Hepatocyte (in vitro differentiated cells and primary cell): ENCODE results near the gene HES1.

GRCh38 chr3:193885687-193886277 lies 250.2 kb upstream of the HES1 start:
- RAMPAGE, long total RNA, result no peak
- RRBS, result no CpG with 5 or more reads among the region's 11 CpGs

DNA sequence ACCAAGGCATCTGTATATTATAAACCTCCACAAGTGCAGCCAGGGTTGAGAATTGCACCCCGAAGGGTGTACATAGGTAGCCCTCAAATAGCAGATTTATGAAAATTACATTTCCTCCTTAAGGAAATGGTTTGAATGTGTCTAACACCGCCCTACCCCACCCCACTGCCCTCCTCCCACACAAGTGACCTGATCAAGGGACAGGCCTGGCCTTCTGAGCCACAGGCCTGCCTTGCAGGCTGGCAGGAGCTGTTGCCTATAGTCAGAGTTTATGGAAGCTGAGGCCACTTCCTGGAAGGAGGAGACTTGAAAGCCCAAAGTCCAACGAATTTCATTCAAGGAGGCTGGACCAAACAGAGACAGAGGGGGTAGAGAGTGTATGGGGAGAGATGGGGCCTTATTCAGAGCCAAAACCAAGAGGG lies 100.6 kb upstream of the HES1 start:
- RAMPAGE, long total RNA, result no peak
- RRBS, result no CpG with 5 or more reads among the region's 3 CpGs

DNA sequence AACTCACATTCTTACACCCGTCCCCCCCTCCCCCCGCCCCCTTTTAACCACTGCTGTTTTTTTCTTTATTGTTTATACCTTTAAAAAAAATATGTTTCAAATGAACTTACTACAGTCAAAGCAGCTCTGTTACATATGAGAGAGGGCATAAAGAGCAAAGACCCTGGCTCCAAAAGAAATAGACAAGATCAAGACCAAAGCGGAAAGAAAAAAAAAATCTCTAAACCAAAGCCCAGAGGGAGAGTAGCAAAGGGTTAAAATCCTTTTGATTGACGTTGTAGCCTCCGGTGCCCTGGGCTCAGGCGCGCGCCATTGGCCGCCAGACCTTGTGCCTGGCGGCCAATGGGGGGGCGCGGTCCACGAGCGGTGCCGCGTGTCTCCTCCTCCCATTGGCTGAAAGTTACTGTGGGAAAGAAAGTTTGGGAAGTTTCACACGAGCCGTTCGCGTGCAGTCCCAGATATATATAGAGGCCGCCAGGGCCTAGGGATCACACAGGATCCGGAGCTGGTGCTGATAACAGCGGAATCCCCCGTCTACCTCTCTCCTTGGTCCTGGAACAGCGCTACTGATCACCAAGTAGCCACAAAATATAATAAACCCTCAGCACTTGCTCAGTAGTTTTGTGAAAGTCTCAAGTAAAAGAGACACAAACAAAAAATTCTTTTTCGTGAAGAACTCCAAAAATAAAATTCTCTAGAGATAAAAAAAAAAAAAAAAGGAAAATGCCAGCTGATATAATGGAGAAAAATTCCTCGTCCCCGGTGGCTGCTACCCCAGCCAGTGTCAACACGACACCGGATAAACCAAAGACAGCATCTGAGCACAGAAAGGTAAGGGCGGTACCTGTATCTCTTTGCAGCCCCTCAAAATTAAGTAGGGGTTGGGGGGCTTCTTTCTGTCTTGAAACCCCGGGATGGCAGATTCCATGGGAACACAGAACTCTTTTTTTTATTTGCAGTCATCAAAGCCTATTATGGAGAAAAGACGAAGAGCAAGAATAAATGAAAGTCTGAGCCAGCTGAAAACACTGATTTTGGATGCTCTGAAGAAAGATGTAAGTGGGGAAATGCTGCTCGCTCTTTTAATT lies at the start of gene HES1:
Gene HES1, plus strand, starts transcription at position 491 of the 1,088 bp plus-strand sequence.
- RAMPAGE, long total RNA, result start-site peak on the plus strand centred at position 493 of the sequence, 7 bp wide, 797 and 459 reads in 2 replicates
- RRBS, result 3% methylated on average over 4 of the region's 34 CpGs

DNA sequence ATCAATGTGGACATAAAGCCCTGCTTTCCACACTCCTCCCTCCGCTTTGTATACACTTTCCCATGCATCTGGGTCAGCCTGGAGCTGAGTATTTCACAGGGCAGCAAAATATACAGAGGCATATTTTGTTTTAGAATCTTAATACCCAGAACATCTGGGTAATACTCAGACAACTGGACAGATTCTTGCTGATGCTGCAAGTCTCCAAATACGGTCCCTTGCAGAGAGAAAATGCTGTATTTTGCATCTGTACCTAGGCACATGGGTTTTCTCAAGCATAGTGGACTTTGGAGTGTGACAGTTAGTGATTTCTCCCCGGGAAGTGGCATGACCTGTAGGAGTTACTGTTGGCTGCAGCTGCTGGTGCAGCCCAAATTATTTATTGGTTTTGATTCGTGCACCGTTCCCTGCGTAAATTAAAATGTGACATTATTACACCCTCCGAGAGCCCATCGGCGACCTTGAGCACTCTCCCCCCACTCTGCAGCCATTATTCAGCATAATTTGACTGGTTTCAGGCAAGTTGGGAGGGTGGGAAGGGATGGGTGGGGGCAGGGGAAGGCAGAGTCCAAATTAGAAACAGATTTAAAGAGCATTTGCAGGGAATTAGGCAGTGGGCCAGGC lies 100.9 kb downstream of the CPN2 start:
- RAMPAGE, long total RNA, result no peak
- RRBS, result no CpG with 5 or more reads among the region's 9 CpGs

DNA sequence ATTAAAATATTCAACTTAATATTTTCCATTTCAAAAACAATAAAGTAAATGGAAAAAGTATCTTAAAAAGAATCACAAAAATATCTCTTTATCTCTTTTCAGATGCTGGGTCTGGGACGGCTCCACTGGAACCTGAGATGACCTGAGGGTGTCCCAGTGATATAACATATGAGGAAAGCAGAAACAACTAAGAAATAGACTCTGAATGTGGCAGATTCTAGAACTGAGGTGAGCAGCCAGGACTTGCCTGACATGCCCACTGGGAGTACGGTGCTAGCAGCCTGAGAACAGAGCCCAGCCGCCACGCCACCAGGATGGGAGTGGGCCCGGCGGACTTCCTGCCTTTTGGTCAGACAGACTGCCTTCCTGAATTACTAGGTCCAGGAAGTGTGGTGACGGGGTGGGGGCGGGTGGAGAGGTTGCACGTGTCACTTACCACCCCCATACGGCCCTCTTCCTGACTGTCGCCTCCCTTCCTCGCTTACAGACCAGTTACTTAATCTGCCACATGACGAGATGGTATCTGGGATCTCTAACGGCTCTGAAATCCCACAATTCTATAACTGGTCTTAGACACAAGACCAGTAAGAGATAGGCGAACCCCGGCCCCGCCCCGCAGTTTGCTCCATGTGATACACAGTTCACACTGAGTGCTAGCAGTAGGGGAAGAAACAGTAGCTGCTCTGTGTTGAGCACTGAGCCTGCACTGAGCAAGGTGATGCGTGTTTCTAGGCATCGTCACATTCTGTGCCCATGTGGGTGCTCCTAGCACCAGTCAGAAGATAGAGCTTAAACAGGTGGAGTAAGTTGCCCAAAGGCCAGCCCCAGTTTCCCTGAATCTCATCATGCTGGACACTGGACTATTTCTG lies 95.8 kb downstream of the CPN2 start:
- RAMPAGE, long total RNA, result no peak
- RRBS, result no CpG with 5 or more reads among the region's 20 CpGs

DNA sequence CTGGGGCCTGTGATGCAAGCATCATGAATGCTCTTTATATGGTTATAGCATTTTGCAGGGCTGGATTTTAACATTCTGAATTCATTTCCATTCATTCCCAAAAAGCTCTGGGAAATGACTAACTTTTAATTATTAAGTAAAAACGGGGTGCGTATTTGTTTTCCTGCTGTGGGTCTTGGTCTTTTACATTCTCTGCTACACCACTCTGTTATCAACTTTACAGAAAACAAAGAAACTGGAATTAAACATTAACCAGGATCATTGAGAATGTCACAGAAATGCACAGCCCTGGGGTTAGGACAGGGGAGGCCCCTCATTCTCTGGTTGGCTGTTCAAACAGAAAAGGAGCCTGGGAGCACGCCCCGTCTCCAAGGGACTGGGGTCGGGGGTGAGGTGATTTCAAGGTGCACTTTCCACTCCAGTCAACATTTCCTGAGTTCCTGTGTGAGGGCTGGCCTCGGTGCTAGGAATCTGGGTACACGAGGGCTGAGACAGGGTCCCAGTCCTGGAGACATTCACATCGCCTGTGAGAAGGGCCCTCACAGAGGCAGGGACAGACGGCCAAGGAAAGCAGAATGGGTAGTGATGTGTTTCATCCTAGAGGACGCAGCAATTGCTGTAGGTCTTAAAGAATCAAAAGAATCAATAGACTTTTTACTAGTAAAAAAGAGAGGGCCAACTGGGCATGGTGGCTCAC lies 30.4 kb downstream of the CPN2 start:
- RAMPAGE, long total RNA, result no peak
- RRBS, result no CpG with 5 or more reads among the region's 10 CpGs

DNA sequence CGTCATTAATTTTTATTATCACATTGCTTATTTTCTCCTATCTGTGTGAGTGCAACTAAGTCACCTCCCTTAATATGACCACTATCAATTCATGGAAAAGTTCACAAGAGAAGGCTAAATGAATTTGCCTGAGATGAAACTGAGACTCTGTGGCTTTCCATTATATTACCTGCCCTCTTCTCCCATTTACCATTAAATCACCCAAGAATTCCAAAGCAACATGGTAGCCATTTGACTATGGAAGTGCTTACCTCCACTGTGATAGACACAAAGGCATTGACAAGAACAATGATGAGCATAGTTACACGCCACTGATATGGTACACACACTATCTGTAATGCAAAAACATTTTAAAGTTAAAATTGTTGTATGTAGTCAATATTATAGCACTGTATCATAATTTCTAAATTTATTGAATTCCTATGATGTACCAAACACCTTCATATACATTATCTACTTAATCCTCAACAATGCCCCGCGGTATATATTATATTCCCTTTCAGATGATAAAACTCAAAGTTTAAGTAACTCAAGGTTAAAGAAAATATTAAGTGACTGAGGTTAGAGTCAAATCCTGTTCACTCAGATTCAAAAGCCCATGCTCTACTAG lies 14.5 kb upstream of the GP5 start:
- RAMPAGE, long total RNA, result no peak
- RRBS, result no CpG with 5 or more reads among the region's 4 CpGs

DNA sequence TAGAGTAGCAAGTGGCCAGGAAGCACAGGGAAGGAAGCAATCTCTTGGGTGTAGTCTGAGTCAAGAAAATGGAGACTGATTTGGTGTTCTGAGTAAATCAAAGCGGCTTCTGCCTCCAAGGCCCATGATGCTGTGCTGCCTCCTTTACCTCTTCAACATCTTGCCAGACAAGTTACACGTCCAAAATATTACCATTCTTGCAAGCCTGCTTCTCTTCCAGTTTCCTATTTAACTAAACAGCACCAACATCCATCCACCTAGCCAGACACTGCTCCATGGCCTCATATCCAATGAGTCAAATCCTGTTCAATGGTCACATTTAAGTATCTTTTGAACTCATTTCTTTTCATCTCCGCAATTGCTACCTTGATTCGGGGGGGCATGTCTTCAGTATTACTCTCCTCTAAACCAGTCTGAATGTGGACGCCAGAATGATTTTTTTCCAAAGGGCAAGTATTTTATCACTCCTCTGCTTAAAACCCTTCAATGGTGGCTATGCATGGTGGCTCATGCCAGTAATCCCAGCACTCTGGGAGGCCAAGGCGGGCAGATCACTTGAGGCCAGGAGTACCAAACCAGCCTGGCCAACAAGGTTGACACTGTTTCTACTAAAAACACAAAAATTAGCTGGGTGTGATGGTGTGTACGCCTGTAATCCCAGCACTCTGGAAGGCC lies 35.1 kb downstream of the ATP13A3 start:
- RAMPAGE, long total RNA, result no peak
- RRBS, result no CpG with 5 or more reads among the region's 7 CpGs

DNA sequence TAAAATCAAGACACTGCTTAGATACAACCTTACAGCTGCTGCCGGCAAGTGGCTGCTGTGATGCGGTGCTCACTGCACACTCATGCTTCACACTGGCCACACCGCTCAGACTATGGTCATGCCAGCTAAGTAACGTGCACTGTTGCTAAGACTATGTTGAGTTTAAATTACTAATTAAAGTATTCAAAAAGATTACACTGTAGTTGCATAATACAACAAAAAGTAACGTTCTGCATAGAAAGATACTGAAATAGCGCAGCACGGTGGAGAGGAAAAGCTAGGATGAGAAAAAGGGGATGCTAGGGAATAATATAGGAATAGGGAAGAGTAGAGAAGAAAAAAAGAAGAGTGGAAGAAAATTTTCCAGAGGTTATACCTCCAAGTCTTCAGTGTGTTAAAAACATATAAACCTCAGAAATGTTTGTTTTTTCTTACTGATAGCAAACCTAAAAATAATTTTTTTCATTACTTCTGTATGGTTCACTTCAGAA lies 12.0 kb downstream of the ATP13A3 start:
- RAMPAGE, long total RNA, result no peak
- RRBS, result no CpG with 5 or more reads among the region's 7 CpGs

- RAMPAGE, long total RNA, result no peak
- RRBS, result no CpG with 5 or more reads among the region's 10 CpGs
Observed at GRCh38 chr3:194476487-194477564, 10.0 kb downstream of the ATP13A3 start.

- RAMPAGE, long total RNA, result no peak
Observed at GRCh38 chr3:194521283-194521901, 34.6 kb upstream of the ATP13A3 start.

GRCh38 chr3:194571378-194572093 lies 61.7 kb downstream of the TMEM44 start:
- RAMPAGE, long total RNA, result no peak
- RRBS, result no CpG with 5 or more reads among the region's 16 CpGs

GRCh38 chr3:194587046-194587736 lies 46.0 kb downstream of the TMEM44 start:
- RAMPAGE, long total RNA, result no peak
- RRBS, result no CpG with 5 or more reads among the region's 9 CpGs

- RAMPAGE, long total RNA, result no peak
- RRBS, result no CpG with 5 or more reads among the region's 4 CpGs
Observed at GRCh38 chr3:194930840-194931201, 245.1 kb downstream of the FAM43A start.

DNA sequence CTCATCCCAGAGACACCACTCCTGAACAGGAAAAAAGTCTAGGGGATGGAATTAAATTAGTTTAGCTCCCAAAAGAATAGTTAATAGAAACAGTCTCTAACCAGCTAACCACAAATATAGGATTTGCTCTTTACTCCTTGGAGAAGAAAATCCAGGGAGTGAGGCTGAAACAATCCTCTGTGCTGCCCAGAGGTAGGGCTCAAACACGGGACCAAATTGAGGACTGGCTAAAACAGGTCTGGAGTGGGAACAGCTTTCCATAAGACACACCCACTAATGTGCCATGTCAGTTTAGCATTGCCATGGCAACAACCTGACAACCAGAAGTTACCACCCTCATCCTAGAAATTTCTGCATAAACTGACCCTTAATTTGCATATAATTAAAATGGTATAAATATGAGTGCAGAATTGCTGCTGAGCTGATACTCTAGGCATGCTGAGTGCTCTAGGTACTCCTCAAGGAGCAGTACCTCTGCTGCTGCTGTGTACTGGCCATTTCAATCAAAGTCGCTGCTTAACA lies 82.8 kb downstream of the XXYLT1 start:
- RAMPAGE, long total RNA, result no peak
- RRBS, result no CpG with 5 or more reads among the region's 2 CpGs

GRCh38 chr3:195210672-195211128 lies 60.3 kb downstream of the XXYLT1 start:
- RAMPAGE, long total RNA, result no peak
- RRBS, result no CpG with 5 or more reads among the region's 5 CpGs

- RAMPAGE, long total RNA, result no peak
- RRBS, result 75% methylated on average over 2 of the region's 4 CpGs
Observed at GRCh38 chr3:195450713-195451026, 7.8 kb upstream of the ACAP2 start.

- RAMPAGE, long total RNA, result no peak
- RRBS, result 89% methylated on average over 1 of the region's 8 CpGs
Observed at GRCh38 chr3:195573829-195574059, 10.0 kb downstream of the APOD start.

DNA sequence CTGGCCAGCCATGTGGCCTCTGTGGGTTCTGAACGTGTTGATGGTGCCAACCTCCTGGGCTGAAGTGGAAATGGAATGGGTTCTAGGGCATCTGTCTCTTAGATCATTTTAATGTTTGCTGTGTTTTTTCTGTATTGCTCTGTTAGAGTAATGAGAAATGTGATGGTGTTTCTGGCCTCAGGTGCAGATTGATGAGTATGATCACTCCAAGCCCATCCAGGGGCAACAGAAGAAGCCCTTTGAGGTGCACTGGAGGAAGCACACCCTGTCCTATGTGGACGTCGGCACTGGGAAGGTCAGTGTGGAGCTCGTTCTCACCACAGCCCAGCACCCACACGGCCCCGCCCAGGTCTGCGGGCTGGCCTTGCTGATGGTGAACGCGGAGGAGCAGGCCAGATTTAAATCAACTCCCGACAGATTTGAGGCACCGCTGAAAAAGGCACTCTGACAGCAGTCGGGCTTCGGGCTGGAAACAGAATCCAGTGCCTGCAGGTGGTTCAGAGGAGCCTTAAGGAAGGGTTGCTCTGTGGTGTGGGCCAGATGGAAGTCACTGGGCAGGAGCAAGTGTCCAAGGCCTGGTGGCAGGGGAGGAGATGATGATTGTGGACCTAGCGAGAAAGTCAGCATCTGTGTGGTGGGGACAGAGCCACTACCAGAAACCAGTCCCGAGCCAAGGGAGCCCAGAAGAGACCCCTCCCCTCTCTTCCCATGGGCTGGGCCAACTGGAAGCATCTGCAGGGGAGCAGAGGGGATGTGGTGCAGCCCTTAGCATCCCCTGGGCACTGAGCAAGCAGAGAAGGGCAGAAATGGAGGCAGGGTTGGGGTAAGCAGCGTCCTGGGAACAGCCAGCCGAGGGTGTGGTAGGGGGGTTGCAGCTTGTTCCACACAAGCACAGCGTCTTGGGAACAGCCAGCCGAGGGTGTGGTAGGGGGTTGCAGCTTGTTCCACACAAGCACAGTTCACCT lies 36.9 kb upstream of the MUC20 start:
- RAMPAGE, long total RNA, result no peak
- RRBS, result no CpG with 5 or more reads among the region's 19 CpGs

DNA sequence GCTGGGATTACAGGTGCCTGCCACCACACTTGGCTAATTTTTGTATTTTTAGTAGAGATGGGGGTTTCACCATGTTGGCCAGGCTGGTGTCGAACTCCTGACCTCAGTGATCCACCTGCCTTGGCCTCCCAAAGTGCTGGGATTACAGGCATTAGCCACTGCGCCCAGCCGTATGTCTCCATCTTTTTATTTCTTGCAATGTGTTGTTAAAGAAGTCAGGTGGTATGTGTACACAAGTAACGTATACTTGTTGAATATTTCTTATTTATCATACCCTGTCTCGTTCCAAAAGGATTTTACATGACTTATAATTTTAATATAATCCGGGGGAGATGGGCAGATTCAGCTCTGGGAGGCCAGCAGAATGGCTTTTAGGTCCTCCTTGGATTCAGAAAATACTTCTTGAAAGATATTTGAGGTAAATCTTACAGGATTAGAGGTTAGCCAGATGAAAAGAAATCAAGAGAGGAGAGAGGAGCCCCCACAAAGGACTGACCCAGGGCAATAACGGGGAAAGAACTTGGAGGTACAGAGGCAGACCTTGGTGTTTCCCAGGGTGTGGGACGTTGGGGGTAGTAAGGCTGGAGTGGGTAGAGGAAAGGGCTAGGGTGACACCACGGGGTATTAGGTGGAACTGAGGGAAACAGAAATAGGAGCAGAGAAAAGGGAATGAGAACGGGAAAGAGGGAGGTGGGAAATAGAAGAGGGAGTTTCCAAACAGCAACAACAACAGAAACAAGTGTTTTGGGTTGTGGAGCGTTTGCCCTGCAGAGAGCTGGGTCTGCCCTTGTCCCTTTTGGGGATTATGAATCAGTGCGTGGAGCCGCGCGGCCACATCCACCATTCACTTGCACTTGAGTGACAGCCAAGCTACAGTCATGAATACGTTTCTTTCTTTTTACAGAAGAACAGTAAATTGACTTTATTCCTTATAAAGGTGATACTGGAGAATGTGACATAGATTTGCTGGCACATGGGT lies 27.0 kb upstream of the MUC20 start:
- RAMPAGE, long total RNA, result no peak
- RRBS, result no CpG with 5 or more reads among the region's 16 CpGs